ENCODE data around the genes EPOR, ELOF1, ZNF563 and ZNF709.

DNA sequence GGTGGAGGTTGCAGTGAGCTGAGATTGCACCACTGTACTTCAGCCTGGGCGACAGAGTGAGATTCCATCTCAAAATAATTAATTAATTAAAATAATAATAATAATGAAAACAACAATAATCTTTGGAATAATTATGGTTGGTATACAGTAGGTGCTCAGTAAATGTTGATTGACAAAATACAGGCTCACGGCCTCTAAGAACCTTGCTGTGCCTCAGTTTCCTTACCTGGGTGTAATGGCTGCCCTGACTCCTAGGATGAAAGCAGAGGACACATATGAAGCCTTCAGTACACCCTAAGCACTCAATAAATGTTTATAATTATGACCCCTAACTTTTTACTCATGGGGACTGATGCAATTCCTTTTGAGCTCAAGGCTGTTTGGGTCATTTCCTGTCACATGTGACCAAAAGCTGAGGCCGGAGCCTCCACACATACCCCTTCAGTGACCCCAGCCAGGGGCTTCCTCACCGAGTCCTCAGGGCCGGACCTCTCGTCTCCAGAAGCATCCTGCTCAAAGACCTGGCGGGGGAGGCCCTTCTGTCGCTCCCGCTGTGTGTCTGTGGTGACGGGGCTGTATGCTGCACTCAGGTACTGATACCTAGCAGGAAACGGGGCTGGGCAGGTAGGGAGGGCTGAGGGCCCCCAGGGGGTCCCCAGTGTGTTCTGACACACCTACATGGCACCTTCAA is 10.5 kb downstream of the DOCK6 start:
- RRBS: 64% methylated on average over 3 of the region's 11 CpGs

DNA sequence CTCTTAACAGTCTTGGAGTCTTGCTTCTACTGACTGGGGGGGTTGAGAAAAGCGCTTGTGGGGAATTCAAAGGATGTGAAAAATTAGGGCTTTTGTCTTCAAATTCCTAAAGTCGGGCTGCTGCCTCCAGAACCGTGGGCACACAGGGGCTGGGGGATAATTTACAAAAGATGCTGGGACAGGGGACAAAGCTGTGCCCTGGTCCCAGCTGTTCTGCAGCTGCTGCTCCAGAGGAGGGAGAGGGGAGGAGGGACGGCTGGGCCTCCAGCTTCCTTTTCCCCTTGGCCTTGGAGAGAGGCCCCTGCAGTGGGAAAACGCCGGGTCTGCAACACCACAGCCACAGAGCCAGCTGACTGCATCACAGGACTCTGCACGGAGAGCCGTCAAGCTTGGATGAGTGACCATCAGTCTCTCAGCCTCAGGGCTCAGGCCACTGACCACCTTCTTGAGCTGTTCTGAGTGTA is 6.2 kb downstream of the DOCK6 start:
- RRBS: no CpG with 5 or more reads among the region's 8 CpGs

DNA sequence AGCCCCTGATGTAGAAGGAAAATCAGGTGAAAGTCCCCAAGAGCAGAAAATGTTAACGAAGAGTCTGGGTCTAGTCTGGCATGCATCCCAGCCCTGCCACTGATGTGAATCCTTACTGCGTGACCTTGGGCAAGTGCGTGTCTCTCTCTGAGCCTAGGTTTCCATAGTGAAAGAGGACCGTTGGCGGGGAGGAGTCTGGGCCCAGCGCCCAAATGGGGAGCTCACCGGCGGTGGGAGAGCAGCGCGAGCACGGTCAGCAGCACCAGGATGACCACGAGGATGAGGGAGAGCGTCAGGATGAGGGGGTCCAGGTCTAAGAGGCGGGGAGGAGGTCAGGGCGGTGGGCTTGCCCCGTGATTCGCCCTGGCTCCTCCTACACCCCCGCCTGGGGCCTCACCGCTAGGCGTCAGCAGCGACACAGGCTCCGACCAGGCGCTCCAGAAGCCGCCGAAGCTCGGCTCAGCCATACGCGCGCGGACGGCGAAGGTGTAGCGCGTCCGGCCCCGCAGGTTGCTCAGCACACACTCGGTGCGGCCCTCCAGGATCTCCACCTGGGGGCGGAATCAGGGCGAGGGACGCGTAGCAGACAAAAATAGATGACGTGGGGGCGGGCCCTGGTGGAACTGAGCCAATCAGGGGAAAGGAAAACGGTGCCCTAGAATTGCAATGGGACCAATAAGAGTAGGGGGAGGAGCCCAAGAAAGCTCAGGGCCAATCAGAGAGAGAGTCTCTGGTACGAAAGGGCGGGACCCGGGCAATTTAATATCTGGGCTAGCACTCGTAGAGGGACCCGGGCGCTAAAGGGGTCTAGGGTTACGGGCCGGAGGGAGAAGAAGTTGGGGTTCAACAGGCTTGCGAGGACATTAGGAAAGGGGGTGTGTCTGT is 3.2 kb downstream of the EPOR start:
- RRBS: 3% methylated on average over 4 of the region's 54 CpGs

DNA sequence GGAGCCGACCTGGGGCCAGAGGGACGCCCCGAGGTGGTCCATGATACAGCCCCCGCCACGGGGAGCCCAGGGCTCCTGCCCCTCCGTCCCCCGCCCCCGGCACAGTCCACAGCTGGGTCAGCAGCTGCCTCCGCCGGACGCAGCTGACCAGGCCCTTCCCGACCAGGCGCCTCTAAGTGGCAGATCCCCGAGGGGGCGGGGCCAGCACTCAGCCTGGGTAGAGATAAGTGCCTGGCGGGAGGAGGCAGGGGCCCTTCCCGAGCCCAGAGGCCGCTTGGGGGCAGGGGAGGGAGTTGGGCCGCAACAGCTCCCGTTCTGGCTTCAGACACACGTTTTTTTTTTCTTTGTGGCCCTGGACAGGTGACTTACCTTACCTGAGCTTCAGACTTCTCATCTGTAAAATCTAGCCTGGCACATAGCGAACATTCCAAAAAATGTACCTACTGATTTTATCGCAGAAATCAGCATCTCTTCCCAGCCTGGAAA is at the start of gene EPOR:
EPOR (minus strand) TSS at position 149 of the 486 bp plus-strand sequence.
- RRBS: 0% methylated on average over 2 of the region's 23 CpGs

DNA sequence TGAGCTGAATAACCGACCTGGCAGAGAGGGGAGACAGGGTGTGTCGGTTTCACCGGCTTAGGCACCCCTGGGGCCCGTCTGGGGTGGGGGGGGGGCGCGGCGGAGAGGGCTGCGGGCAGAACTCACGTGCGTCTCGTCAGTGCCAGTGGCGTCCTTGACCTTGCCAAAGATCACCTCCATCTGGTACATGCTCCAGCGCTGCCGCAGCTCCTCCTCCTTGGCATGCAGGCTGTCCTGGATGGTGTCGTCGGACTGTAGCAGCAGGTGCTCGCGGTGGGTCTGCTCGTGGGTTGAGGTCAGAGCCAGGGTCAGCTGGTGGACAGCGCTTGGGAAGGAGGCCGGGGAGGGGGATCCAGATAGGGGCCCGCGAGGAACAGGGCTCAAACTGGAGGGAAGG is 4.6 kb upstream of the RGL3 start:
- RRBS: 20% methylated on average over 3 of the region's 23 CpGs

- RRBS: 6% methylated on average over 7 of the region's 30 CpGs
Observed at GRCh38 chr19:11479618-11479905, 1.3 kb downstream of the ELAVL3 start.

GRCh38 chr19:11551951-11552286 is 7.1 kb downstream of the ELOF1 start:
- RRBS: 55% methylated on average over 5 of the region's 9 CpGs

- RRBS: 3% methylated on average over 6 of the region's 25 CpGs
Observed at GRCh38 chr19:11558503-11559077, 440 bp downstream of the ELOF1 start.

DNA sequence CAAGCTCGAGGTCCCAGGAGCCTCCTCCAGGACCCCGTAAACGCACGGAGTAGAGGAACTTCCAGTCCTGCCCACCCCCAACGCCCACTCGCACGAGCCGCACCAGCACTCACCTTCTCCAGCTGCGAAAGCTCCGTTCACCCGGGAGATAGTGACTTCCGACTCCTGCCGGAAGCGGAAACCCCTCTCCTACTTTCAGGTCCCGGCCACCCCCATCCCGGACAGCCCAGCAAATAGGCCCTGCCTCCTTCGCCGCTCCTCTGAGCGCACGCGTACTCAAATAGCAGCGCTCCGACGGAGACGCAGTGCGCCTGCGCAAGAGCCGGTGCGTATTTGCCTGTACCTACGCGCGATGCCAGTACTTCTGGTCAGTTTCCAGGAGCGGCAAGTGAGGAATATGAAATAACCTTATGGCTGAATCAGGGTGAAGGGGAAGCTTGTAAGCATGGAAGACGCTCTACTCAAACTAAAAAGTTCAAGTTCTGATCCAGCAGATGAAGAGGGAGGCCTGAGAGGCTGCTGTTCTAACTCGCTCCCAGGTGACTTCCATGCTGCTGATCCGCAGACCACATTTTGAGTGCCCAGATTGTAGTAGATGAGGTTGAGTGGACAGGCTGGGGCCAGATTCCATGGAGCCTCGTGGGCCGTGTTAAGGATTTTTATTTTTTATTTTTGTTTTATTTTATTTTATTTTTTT is at the start of gene ELOF1:
ELOF1 (minus strand) TSS at position 153 of the 697 bp plus-strand sequence.
- RRBS: under 1% methylated on average over 8 of the region's 38 CpGs

- RRBS: no CpG with 5 or more reads among the region's 12 CpGs
Observed at GRCh38 chr19:11923548-11924069, 1.3 kb upstream of the ZNF700 start.

DNA sequence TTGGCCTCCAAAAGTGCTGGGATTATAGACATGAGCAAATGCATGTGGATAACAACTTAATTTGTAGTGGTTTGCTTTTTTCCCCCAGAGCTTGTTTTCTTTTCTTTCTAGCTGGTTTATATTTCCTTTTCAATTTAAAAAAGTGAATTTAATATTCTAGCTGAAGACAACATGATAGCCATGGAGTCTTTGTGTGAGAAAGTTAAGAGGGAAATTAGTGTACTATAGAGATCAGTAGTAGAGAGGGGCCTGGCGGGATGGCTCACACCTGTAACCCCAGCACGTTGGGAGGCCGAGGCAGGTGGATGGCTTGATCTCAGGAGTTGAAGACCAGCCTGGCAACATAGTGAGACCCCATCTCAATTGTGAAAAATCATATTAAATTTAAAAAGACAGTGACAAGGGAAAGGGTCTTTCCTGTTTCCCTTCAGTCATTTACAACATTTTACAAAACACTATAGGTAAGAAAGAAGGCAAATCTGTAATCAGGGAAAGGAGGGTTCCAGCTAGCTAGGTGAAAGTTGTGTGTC is 3.7 kb downstream of the ZNF763 start:
- RRBS: no CpG with 5 or more reads among the region's 3 CpGs

GRCh38 chr19:12000648-12001034 is 34.8 kb downstream of the ZNF433 start:
- RRBS: no CpG with 5 or more reads among the region's 4 CpGs

GRCh38 chr19:12091988-12093139 is 27.8 kb downstream of the ZNF844 start:
- RRBS: 3% methylated on average over 13 of the region's 69 CpGs

DNA sequence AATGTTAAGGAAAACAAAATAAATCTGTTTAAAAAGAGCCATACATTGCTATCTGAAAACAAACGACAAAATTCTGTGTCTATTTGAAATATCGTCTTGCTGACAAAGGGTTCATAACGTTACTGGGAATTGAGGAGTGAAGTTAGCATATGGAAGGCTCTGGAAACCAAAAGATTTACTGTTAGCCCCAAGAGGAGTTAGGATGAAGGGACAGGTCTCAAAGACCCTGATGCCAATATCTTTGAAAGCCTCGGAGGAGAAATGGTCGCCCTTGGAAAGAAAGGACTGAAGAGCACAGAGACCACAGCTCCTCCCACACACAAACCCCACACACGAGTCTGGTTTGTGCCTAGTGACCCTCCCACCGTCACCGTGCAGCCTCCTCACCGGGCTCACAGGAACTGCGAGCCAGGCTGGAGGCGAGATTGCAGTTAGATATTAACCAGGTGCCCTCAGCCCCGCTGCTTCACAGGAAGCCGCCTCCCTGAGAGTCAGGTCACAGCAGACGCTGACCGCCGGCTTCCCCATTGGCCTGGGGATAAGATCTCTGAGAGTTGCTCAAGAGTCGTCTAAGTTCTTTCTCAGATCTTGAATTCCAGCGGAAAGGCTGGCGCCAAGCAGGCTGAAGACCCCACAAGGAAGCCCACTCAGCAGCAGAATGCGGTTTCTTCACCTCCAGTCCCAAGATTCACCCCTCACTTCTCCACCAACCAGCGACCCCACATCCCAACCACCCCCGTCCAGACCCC is 982 bp downstream of the ZNF44 start:
- RRBS: no CpG with 5 or more reads among the region's 22 CpGs

- RRBS: 1% methylated on average over 12 of the region's 57 CpGs
Observed at GRCh38 chr19:12333037-12334126, at the start of gene ZNF563. TSS of gene ZNF563 (minus strand) at chr19:12333633.

GRCh38 chr19:12484313-12485428 is at the start of gene ZNF709:
TSS of gene ZNF709 (minus strand) at chr19:12484816.
- RRBS: 2% methylated on average over 24 of the region's 70 CpGs

DNA sequence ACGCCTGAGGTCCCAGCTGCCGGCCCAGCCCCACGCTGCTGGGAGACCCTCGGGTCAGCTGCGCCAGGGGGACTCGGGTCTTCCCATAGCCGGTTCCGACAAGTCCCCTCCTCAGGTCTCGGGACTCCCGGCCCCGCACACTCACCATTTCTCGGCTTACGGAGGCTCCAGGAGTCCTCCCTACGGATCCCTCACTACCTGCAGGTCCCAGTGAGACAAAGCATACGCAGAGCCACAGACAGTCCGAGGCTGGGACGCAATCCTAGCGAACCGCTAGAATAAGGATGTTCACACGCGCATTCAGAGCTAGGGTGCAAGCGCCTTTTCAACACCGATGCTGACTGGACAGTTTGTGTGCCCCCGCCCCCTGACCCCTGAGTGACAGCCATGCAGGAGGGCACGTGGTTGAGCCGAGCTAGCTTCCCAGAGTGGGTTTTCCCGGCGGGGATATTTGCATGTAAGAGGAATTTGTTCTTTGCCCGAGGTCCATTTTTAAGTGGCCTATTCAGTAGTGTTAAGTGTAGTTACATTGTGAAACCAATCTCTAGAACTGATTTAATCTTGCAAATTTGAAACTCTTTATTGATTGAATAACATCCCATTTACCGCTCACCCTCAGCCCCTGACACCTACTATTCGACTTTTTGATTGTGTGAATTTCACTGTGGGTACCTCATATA is 13.5 kb downstream of the ZNF490 start:
- RRBS: 47% methylated on average over 7 of the region's 31 CpGs

DNA sequence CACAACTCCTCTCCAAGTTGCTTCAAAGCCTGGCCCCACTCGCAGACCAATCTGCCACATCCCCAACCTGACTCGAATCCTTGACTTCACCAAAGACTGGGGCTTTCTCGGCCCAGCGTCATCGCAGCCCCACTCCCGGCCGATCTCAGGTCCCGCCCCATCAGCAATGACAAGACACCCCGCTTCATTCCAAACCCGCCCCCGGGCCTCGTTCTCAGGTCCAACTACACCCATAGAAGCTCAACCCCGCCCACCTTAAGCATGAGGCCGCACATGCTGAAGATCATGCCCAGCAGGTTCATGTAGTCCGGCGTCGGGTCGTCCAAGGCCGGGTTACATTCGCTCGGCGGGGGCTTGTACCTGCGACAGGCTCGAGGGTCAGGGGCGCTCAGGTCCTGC is 342 bp downstream of the WDR83OS start:
- RRBS: 2% methylated on average over 15 of the region's 25 CpGs

GRCh38 chr19:12700004-12700852 is 3.8 kb upstream of the FBXW9 start:
- RRBS: no CpG with 5 or more reads among the region's 23 CpGs

DNA sequence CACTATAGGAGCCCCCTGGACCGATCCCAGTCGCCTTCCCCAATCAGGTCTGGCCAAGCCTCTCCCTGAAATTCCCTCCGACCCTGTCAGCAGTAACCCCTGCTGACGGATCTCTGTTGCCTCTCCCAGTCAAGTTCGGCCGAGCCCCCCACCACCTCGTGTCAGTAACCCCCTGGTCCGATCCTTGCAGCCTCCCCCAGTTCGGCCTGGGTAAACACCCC is 2.1 kb downstream of the TNPO2 start:
- RRBS: no CpG with 5 or more reads among the region's 9 CpGs